Frontal cortex (tissue), 2 donors: ENCODE results near the genes GIMAP7 and ABCF2.

GRCh38 chr7:150502578-150503067 is 12.0 kb upstream of the GIMAP7 start:
- RAMPAGE, long total RNA = no peak

- RAMPAGE, long total RNA = no peak
Measured at GRCh38 chr7:150514716-150515561, at the start of gene GIMAP7. Gene GIMAP7 (plus strand): TSS chr7:150514872.

- RAMPAGE, long total RNA = no peak
Measured at GRCh38 chr7:150570812-150571359, 3.7 kb downstream of the GIMAP4 start.

- RAMPAGE, long total RNA = no peak
Measured at GRCh38 chr7:150630448-150630925, 1.7 kb downstream of the GIMAP6 start.

DNA sequence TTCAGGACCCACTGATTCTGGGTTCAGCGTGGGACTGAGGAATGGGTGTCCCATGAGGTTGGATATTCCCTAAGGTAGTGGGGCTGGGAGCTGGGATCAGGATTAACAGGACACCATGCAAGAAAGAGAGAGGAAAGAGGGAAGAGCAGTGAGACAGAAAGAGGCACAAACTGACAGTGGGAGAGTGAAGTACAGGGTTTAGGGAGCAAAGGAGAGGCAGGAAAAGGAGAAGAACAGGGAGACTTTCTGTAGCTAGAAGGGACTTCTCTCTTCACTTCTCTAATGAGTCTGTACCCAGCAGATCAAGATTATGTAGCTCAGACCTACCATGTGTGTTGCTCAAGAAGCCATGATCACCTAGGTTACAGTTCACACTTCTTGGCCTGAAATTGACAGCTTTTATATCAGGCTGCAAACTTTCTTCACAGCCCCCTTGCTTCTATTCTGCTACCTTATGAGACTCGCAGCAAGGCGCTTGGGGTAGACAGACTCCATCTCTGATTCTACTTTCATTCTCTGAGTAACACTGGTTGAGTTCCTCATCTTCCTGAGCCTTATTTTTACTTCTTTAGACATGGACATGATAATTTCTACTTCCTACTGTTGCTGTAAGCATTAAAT is 19.7 kb upstream of the GIMAP2 start:
- RAMPAGE, long total RNA = no peak

GRCh38 chr7:150687662-150688175 is 2.2 kb downstream of the GIMAP2 start:
- RAMPAGE, long total RNA = no peak

- RAMPAGE, long total RNA = no peak
Measured at GRCh38 chr7:150739908-150740478, 2.8 kb downstream of the GIMAP5 start.

DNA sequence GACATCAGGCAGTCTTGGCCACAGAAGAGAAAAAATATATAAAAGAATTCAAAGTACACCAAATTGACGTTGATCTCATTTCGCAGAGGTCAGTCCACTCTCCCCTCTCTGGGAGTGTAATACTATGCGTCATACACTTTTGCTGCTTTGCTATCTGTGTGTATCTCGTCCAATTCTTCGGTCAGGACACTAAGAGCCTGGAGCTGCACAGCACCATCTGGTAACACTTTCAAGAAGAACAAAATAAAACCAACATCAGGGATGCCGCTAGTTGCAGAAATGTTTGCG is 22.9 kb downstream of the TMEM176A start:
- RAMPAGE, long total RNA = no peak

DNA sequence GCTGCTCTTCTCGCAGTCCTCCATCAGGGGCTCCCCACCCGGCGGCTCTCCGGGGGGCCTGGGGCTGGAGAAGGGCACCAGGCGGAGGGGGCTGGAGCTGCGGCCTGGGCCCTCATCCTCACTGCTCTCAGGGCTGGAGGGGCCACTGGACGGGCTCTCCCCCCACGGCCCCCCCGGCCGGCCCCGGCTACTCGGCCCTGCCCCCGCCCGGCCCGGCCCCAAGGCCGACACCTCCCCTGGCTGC is 30.6 kb downstream of the KCNH2 start:
- RAMPAGE, long total RNA = no peak

- RAMPAGE, long total RNA = no peak
Measured at GRCh38 chr7:151008506-151009515, 15.5 kb downstream of the ATG9B start.

GRCh38 chr7:151017442-151018084 is 6.7 kb downstream of the ATG9B start:
- RAMPAGE, long total RNA = no peak

DNA sequence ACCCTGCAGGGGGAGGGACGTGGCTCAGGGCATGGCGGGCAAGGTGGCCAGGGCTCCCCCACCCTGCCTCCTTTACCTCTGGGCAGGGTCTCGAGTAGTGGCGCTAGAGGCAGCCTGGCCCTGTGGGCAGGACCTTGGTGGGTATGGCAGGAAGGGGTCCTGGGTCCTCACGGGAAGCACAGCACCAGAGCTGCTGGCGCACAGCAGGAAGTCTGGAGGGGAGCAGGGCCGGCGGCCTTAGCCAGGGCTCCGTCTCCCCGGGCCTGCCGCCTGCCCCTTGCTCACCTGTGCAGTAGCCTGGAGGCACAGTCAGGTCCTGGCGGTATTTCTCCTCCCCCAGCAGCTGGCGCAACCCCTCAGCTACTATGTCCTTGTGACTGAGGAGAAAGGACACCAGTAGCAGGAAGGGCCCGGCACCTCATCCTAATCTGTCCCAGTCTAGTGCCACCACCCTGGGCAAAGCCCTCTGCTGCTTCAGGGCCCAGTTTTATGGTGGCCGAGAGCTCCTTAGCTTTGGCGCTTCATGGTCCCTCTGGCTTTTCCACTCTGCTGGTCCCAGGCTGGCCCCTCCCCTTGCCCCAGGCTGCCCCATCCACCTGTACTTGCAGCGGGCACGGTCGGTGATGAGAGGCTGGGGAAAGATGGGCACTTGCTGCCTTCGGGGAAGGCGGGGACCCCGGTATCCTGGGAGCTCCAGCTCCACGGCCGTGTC is 3.4 kb downstream of the FASTK start:
- RAMPAGE, long total RNA = no peak

- RAMPAGE, long total RNA = no peak
Measured at GRCh38 chr7:151077822-151078917, 2.4 kb downstream of the FASTK start.

- RAMPAGE, long total RNA = no peak
Measured at GRCh38 chr7:151090949-151091731, 4.9 kb downstream of the AGAP3 start.

GRCh38 chr7:151111684-151112342 is 25.5 kb downstream of the AGAP3 start:
- RAMPAGE, long total RNA = no peak

DNA sequence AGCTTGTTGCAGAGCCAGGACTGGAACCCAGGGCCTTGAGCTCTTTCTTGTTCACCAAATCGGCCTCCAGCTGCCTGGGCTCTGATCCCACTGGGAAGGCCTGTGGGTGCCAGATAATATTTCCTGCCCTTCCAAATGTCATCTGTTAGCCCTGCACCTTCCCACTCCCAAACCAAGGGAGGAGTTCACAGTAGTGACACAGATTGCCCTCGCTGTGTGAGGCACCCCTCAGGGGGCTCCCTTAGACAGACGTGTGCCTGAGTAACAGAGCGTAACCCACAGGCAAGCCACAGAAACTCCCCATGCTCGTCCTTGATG is 973 bp upstream of the ASB10 start:
- RAMPAGE, long total RNA = no peak

DNA sequence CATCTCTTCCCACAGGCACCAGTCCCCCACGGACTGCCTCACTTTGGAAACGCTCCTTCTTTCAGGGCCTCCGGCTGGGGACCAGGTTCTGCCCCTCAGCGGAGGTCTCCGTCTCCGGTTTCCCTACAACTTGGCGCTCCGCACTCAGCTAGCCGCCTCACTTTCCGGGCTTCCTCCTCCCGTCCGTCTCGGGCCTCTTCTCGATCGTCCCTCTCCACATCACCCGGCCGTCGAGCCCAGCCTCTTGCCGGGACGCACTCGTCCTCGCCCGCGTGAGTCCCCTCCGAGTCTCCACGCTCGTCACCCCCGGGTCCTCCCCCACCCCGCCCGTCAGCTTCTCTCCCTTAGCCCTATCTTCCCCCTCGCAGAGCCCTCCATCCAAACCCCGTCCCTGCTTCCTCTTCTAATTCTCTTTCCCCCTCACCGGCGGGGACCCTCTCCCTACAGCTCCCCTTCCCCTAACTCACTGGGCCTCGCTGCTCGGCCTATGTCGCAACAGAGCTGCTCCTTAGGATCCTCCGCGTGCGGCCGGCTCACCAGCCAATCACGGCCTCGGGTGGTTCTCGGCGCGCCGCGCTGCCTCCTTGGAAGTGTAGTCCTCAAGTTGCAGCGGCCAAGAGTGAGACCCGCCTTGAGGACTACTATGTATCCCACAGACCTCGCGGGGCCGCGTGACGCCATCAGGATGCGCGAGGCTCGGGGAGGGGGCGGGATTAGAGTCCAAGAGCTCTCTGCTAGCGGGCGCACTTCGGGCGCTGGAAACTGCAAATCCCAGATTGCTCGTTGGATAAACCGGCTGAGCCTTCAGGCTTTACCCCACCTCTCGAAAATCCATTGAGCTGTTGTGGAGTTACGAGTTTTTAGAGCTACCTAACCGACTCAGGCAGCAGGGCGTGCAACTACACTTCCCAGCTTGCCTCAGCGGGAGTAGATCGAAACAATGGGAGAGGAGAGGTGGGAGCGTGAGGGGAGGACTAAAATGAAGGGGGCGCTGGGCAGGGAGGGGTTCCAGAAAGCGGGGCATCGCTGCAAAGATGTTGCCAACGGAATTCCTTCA is at the start of gene ABCF2:
ABCF2 (minus strand) TSS at position 510 of the 1,057 bp plus-strand sequence.
- RAMPAGE, long total RNA = no peak

DNA sequence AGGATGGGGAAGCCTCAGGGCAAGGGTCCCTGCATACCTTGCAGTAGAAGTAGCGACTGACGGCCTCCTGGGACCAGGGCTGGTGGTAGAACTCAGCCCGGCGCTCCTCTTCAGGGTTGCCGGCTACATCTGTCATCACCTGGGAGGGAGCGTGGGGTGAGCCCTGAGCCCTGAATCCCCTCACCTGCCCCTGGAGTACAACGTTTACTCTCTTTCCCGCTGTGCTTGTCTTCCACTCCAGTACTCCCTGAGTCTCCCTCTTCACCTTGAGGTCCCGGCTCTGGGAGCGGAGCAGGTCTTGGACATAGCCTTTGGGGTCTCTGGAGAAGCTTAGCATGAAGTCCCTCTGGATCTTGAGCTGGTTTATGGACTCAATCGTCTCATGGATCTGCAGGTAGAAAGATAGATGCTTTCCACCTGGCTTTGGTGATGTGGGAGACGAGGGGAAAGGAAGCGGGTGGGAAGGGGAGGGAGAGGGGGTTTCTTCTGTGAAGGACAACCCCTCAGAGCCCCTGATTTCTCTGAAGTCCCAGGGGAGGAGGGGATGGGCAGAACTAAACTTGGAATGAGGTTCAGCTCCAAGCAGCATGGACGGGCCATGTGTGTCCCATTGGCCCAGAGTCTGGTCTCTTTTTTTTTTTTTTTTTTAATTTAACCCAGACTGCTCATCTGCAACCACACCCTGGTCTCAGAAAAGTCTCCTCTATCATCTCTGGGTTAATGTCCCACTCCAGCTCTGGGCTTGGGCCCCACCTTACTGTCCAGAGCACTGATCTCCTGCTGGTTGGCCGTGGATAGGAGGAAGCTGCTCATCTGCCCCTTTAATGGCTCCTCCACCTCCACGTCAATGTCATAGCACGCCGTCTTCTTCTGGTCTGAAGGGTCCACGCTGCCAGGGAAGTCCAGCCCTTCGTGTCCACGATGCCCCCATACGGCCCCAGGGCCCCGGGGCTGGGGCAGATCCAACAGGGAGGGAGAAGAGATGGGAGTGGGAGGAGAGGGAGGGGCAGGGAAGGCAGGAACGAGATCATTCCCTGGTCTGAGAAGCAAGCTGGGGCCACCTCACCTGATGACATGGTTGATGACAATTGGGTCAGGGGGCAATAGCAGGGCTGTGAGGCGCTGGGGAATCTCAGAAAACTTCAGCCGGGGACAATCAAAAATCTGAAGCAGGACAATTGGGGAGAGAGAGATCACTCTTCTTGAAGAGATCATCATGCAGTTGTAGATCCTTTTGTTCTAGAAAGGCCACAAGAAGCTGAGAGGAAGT is 7.5 kb downstream of the CHPF2 start:
- RAMPAGE, long total RNA = no peak

- RAMPAGE, long total RNA = no peak
Measured at GRCh38 chr7:151243661-151244063, 4.8 kb downstream of the SMARCD3 start.

- RAMPAGE, long total RNA = no peak
Measured at GRCh38 chr7:151252914-151253239, 4.4 kb upstream of the SMARCD3 start.